ENCODE results near the genes ATF3 and RPS6KC1.

DNA sequence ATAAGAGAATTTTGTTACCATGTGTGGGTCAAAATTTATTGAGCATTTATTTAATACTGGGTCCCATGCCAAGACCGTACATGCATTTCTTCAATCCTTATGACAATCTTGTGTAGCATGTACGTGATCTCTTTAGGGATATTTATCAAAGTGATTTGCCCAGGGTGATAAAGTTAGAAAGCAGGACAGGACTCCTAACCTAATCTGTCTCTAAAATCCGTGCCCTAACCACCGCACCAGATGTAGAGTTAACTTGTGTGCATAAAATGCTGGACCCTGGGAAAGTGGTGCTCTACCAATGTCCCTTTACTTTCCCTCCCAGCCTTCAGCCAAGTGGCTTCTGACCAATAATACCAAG, 18.4 kb downstream of the SLC30A1 start:
- RRBS = no CpG with 5 or more reads among the region's 4 CpGs

DNA sequence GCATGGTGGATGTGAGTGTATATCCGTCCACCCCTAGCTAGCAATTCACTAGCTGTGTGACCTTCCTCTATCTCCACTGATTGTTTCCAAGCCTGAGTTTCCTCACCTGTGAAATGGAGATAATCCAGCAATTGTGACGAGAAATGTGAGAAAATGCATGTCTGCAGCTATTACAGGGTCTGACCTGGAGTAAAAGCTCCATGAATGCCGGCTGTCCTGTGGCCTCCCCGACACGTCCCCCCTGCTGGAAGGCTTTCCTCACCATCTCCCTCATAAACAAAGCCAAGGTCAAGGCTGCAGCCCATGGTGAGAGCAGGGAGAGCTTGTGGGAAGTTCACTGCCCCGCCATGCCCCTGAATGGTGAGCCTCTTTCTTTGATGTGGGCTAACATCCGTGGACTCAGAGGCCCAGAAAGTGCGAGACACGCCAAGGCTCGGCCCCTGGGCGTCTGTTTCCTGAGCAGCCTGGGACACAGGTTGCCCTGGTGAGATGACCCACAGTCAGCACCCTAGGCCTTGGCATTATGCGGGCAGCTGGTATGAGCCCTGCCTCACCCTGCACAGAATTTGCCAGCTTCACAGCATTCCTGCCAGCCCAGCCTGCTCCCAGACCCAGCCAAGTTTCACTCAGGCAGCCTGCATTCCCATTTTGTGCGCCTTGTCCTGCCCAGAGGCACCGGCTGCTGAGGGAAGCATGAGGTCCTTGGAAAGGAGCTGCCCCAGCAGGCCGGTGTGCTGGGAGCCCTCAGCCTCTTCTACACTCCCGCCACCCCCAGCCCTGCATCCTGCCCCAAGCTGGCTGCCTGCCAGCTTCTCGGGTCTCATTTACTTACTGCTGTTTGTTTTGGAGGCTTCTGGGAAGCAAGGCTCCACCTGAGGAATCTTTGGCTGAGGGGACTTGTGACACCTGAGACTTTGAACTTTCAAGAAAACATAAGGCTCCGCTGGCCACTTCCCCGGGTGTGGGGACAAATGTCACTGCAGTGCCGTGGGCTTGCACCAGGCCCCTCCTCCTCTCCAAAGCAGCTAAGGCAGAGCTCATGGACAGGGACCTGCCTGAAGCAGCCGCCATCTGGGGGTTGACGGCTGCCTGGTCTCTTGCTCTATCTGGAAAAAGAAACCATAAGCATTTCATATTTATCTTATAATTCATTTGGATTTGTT, 31.9 kb downstream of the NEK2 start:
- RRBS = 50% methylated on average over 1 of the region's 22 CpGs

- RRBS = no CpG with 5 or more reads among the region's 5 CpGs
Observed at GRCh38 chr1:211648182-211648755, 27.2 kb downstream of the NEK2 start.

- RRBS = no CpG with 5 or more reads among the region's 5 CpGs
Observed at GRCh38 chr1:211723294-211723700, 47.9 kb upstream of the NEK2 start.

- RRBS = no CpG with 5 or more reads among the region's 3 CpGs
Observed at GRCh38 chr1:211738871-211739327, 63.5 kb upstream of the NEK2 start.

- RRBS = no CpG with 5 or more reads among the region's 12 CpGs
Observed at GRCh38 chr1:211928758-211929791, 98.5 kb upstream of the LPGAT1 start.

DNA sequence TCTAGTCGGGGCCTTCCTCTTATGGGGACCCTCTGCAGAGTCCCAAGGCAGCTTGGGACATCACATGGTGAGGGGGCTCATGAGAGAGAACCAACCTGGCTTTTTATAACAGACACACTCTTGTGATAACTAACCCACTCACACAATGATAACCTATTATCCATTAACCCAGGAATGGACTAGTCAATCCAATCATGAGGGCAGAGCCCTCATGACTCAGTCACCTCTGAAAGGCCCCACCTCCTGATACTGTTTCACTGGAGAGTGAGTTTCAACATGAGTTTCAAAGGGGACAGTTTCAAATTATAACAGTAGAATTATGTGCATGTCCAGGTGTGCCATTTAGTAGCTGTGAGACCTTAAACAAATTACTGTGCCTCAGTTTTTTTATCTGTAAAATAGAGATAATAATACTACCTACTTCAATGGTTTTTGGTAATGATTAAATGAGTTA, 47.6 kb upstream of the PPP2R5A start:
- RRBS = no CpG with 5 or more reads among the region's 1 CpG

- RRBS = 0% methylated on average over 2 of the region's 8 CpGs
Observed at GRCh38 chr1:212476972-212477595, 44.4 kb downstream of the NENF start.

GRCh38 chr1:212482295-212482950, 49.7 kb downstream of the NENF start:
- RRBS = no CpG with 5 or more reads among the region's 3 CpGs

DNA sequence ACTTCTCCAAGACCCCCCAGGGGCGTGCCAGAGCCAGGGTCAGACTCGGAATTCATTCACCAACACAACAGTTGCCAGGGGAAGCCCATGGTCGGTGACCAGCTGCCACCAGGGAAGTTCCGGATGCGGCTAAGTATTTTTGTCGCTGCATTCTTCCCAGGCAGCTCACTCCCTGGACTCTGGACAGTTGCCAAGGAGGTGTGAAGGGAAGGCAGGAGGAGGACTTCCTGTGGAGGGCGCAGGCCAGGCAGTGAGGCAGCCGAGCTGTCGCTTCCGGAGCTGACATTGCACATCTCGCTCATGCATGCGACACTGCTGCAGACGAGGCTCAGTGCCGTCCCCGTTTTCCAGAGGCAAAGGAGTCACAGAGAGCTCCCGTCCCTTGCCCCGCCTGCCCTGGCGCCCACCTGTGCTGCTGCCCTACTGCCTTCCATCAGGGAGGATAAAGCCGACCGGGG, 81.3 kb downstream of the NENF start:
- RRBS = no CpG with 5 or more reads among the region's 20 CpGs

- RRBS = no CpG with 5 or more reads among the region's 4 CpGs
Observed at GRCh38 chr1:212597396-212597902, 11.1 kb upstream of the ATF3 start.

DNA sequence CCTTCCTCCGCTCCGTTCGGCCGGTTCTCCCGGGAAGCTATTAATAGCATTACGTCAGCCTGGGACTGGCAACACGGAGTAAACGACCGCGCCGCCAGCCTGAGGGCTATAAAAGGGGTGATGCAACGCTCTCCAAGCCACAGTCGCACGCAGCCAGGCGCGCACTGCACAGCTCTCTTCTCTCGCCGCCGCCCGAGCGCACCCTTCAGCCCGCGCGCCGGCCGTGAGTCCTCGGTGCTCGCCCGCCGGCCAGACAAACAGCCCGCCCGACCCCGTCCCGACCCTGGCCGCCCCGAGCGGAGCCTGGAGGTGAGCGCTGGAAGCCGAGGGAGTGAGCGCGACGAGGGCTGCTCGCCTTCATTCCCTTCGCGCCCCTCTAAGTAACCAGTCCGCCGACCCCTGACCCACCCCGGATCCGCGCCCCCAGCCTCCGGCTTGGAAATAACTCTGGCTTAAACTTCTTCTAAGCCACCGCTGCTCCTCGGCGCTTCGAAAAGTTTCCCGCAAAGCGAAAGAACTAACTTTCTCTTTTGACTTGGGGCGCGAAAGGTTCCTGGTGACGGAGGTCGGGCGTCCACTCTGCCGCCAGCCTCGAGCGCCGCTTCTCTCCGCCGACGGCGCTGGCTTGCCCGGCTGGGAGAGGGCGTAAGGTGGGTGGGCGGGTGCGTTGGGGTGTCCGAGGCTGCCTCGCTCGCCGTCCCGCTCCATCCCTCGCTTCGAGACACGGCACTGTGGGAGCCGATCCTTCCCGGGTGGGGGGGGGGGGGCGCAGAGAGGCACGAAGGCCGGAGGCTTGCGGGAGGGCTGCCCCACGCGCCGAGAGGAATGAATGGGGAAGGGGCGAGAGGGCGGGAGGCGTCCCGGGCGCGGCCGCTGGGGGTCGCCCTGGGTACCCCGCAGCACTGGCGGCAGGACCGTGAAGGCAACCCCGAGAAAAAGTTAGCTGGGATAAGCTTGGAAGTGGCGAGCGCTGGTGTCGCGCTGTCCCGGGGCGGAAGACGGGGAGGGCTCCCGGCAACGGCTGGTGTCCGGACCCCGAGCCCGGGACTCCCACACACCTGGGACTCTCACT, at the start of gene ATF3:
ATF3 (plus strand) TSS at position 140 of the 1,072 bp plus-strand sequence.
- RRBS = 2% methylated on average over 9 of the region's 115 CpGs

DNA sequence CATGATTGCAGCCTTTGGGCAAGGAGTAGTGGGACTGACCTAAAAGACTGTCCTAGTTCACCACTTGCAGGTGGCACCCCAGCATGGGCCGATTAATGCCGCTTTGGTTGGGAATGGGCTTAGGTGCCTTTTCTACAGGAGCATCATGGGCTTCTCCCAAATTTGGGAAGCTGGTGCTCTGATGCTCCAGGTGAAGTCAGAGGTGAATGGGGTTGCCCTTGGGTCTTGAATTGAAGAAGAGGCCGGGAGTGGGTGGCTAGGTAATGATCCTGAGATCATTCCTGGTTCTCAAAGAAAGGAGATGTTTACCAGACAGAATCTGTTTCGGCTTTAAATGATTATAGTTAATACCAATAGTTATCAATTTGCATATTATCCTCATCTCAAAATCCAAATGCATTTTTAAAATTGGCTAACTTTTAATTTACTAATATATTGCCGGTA, 6.8 kb upstream of the GARIN4 start:
- RRBS = no CpG with 5 or more reads among the region's 5 CpGs

GRCh38 chr1:212621615-212622382, 2.5 kb upstream of the GARIN4 start:
- RRBS = no CpG with 5 or more reads among the region's 3 CpGs

- RRBS = no CpG with 5 or more reads among the region's 14 CpGs
Observed at GRCh38 chr1:212630010-212630654, 5.9 kb downstream of the GARIN4 start.

DNA sequence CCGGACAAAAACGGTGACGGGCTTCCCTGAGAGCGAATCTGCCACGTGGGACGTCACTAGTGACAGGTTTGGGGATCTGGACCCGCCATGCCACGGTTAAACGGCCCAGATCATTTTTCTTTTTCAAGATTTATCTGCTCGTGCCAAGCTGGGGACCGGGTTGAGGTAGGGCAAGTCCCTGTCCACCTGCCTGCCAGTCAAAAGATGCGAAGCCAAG, 872 bp upstream of the BATF3 start:
- RRBS = no CpG with 5 or more reads among the region's 12 CpGs

DNA sequence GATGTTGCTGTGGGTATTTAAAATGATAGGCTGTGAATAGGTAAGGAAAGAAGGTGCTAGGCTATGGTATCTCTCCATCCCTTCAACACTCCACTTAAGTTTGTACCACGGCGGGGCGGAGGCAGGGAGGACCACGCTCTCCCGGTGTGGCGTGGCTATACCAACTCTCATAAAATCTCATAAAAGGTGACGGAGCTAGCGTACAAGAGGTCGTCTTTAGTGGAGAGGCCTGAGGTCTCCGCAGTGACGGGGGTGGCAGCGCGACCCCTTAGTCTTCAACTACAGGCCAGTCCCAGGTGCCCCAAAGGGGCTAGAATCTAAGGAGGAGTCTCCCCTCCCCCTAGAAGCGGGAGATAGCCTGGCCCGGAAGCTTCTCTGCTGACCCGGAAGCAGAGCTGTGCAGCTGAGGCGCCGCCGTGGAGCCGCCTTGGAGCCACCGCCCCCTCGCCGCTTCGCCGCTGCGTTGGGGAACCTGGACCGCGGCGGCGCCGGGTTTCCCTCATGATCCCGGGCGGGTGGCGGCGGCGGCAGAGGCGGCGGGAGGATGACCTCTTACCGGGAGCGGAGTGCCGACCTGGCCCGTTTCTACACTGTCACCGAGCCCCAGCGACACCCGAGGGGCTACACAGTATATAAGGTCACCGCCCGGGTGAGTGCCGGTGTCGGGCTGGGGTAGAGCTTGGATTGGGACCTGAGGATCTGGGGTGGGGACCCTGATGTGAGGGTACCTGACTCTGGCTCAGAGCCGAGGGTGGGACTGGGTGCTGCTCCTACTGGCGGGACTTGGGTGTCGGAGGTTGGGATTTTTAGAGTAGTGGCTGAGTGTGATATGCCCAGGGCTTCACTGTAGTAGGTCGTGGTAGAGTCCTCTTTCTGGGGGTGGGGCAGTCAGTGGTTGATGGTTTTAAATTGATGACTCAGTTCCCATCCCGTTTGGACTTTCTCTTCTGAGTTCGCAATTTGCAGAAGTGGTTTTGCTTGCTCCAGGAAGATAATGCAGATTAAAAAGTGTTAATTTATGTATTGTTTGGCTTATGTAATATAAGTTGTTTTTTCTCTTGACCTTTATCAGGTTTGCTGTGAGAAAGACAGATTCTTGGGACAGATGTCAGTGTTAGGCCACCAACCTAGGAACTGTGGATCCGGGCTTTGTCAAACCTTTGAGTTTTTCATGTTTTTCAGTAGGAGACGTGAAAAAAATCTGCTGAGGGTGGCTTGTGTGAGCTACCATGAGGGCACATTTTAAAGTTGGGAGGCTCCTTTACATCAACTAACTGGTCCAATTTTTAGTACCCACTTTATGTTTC, at the start of gene RPS6KC1:
RPS6KC1 (plus strand) TSS at position 381 of the 1,307 bp plus-strand sequence.
- RRBS = 3% methylated on average over 11 of the region's 57 CpGs

- RRBS = no CpG with 5 or more reads among the region's 5 CpGs
Observed at GRCh38 chr1:214026821-214027412, 39.1 kb downstream of the PROX1 start.

DNA sequence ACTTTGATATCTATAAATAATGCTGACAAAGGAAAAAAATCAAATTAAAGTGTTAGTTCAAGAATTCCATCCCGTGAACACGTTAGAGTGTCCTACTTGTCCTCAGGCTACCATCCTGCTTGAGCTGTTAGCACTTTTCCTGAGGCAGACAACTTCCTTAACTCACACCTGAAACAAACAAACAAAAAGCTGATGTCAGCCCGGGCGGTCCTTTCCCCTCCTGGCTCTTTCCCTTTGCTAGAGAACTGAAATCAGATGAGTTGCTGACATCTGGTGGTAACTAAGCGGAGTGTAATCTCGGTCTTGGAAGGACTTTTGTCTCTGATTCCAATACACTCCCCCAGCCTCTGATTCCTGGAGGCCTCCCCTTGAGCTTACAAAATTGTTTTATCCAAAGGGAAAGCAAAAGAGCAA, 135.3 kb downstream of the PROX1 start:
- RRBS = no CpG with 5 or more reads among the region's 6 CpGs

- RRBS = no CpG with 5 or more reads among the region's 47 CpGs
Observed at GRCh38 chr1:214187120-214187727, 93.7 kb upstream of the SMYD2 start.